ENCODE measurements around the gene SERPINA1.

DNA sequence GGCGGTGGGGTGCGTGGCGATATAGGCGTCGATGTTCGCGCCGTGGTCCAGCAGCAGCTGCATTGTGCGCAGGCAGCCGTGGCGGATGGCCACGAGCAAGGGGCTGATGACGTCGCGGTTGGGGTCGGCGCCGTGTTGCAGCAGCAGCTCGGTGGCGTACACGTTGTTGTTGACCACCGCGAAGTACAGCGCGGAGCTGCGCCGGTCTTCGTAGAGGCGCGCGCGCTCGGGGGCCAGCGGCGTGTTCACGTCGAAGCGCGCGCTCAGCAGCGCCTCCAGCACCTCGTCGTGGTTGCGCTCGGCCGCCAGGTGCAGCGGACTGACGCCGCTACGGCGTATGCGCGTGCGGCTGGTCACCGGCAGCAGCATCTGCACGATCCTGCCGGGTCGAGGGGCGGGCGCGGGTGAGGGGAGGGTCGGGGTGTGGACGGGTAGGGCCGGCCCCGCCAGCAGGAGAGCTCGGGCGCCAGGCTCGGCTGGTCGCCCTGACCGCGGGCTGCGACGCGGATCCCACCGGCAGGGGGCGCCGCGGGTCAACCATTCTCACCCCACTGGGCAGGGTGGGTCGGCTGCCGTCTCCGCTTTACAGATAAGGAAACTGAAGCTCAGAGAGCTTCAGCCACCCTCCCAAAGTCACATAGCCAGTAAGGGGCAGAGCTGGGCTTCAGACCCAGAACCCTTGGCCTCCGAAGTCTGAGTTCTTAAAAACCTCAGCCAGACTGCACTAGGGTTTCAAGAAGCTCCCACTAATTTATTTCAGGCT is 12.3 kb downstream of the FAM181A start:
- PRO-cap, result no peak
- RAMPAGE, long total RNA, 4 experiments, result no peak in any of the 4 experiments

- PRO-cap, result no peak
- RAMPAGE, long total RNA, 4 experiments, result no peak in any of the 4 experiments
Observed at GRCh38 chr14:93969490-93969791, 6.9 kb downstream of the ASB2 start.

DNA sequence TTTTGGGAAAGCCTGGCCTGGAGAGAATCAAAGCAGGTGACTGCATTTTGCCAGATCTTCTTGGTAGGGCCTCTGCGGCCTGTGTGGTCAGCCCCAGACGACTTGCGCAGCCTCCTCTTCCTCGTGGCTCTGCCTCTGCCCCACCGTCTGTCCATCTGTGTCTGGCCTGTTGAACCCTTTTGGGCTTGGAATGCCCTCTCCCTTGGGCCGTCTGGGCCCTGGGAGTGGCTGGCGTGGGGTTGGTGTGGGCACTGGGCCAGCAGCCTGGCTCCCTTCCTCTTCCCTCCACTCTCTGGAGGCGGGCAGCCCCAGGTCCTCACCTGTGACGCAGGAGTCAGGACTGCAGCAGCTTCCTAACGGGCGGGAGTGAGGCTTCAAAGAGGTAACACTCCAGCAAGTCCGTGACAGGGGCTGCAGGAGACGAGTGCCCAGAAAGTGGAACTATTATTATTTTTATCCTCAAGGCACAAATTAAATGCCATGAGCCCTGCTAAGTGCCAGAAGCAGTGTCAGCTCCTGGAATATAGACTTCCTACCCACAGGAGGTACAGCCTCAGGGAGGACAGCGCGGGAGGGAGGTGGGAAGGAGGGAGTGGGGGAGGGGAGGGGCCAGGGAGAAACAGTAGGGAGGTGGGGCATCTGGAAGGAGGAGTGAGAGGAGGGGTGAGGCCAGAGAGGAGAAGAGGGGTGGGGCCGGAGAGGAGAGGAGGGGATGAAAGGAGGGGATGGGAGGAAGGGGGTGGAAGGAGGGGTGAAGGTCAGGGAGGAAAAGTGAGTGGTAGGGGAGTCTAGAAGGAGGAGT is 9.5 kb upstream of the CCDC197 start:
- PRO-cap, result no peak
- RAMPAGE, long total RNA, 4 experiments, result no peak in any of the 4 experiments

DNA sequence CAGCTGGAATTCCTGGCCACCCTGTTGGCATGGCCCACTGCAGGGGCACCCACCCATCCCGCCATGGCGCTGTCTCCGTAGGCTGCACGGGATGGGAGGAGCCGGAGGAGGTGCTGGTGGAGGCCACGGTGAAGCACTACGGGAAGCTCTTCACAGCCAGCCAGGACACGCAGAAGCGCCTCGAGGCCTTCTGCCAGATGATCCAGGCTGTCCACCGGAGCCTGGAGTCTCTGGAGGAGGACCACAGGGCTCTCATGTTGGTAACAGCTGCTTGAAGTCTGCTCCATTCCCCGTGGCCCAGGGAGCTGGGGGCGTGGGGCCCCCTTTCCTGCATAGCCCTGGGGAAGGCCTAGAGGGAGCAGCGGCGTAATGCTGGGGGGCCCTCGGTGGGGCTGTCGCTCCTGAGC is 4.0 kb downstream of the CCDC197 start:
- PRO-cap, result no peak
- RAMPAGE, long total RNA, 4 experiments, result no peak in any of the 4 experiments

DNA sequence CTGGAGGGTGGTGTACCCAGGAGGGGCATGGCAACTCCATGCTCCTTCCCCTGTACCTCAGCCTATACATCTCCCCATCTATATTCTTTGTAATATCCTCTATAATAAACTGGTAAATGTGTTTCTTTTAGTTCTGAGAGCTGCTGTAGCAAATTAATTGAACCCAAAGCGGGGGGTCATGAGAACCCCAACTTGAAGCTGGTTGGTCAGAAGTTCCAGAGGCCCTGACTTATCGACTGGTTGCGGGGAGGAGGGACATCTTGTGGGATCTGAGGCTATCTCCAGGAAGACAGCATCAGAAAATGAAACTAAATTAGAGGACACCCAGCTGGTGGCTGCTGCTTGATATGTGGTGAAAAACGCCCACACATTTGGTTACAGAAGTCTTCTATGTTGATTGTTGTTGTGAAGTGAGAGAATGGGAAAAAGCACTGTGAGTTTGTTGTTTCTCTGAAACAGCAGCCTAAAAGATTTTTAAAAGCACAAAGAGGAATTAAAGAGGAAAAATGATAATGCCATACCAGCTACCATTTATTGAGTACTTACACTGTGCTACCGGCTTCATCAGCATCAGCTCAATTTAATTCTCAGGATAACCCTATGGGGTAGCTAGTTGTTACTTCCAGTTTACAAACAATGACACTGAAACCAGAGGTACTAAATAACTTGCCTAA is 24.4 kb downstream of the DDX24 start:
- PRO-cap, result no peak
- RAMPAGE, long total RNA, 4 experiments, result no peak in any of the 4 experiments

DNA sequence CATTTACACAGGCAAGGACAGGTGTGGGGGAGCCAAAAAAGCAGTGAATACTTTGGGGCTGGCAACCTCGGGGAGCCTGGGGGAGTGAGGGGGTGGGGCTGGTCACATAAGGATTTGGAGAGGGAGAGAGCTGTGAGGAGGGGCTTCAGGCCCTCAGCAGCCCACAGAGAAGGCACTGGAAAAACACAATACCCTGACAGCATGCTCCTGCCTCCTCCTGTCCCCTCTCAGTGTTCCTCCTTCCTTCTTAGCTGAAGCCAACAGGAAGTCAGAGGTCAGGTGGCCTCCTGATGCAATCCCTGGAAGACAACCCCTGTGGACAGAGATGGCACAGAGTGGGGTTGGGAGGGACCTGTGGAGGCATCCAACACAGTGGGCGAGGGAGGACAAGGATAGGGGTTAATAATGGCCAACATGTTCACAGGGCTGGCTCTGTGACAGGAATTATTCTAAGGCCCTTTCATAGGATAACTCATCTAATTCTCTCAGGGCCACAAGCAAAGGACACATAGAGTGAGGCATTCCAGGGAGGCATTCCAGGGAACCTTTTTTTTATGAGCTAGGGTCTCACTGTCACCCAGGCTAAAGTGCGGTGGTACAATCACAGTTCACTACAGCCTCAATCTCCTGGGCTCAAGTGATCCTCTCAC is 15.4 kb upstream of the IFI27L2 start:
- PRO-cap, result no peak
- RAMPAGE, long total RNA, 4 experiments, result no peak in any of the 4 experiments

GRCh38 chr14:94162085-94162301 is 12.1 kb upstream of the PPP4R4 start:
- PRO-cap, result no peak
- RAMPAGE, long total RNA, 4 experiments, result no peak in any of the 4 experiments

- PRO-cap, result no peak
- RAMPAGE, long total RNA, 4 experiments, result no peak in any of the 4 experiments
Observed at GRCh38 chr14:94291280-94291860, 1.7 kb downstream of the SERPINA10 start.

- PRO-cap, result bidirectional peak, plus-strand start at chr14:94388873, minus-strand start at chr14:94388602
- RAMPAGE, long total RNA, 4 experiments, result start-site peak on the plus strand in 1 of 4 experiments, at chr14:94388129-94388137 at its widest, 5 reads per replicate; start-site peak on the minus strand in 4 of 4 experiments, at chr14:94388589-94388794 at its widest, 185 to 31,142 reads per replicate
Observed at GRCh38 chr14:94387886-94389323, at the start of gene SERPINA1. Gene SERPINA1, minus strand, starts transcription at chr14:94388602.

DNA sequence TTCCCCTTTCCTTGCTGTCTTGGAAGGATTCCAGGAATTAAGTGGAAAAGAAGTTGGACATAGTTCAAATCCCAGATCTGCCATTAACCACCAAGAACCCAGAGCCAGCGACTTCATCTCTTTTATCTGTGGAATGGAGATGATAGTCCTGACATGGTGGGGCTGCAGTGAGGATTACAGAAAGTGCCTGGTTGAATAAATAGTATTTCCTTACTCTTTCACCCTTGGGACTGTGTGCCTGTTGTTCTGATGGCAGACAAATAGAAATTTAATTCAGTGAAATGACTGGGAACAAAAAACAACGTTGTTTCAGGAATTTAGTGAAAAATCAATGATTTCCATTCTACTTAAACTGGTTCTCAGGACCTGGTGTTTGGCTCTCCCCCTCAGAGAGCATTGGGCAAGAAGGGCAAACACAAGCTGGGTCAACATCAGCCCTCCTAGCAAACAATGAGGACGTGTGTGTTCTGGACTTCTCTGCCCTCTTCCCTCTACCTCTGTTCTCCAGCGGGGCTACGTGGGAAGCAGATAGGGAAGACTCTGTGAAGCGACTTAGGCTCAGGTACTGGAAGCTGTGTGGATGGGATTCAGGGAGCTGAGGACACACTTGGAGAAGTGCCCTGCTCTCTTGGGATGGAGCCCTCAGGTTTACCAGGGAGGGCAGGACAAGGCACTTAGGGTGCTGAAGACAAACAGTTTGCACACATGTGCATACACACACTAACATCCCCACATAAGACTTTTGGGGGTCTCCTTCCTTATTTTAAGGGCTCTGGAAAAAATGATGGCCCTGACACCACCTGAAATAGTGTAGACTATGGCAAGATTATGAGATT is 7.5 kb upstream of the SERPINA1 start:
- PRO-cap, result no peak
- RAMPAGE, long total RNA, 4 experiments, result no peak in any of the 4 experiments

DNA sequence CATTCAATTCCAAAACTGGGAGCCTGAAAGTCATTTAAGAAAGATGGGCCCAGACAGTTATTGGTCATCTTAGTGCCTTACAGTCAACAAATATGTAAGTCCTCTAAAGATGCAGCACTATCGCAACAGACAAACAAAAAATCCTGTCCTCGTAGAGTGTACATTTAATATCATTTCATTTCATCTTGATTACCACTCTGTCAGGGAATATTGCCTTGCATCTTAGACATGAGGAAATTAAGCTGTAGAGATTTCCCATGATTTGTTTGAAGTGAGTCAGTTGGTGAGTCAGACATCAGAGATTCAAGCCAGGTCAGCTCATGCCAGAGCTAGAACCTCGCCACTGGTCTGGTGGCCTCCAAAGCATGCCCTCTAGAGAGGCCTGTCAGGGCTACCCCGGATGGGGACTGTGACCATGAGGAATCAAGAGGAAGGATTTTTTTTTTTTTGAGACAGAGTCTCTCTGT is 1.6 kb upstream of the SERPINA3 start:
- PRO-cap, result no peak
- RAMPAGE, long total RNA, 4 experiments, result no peak in any of the 4 experiments

DNA sequence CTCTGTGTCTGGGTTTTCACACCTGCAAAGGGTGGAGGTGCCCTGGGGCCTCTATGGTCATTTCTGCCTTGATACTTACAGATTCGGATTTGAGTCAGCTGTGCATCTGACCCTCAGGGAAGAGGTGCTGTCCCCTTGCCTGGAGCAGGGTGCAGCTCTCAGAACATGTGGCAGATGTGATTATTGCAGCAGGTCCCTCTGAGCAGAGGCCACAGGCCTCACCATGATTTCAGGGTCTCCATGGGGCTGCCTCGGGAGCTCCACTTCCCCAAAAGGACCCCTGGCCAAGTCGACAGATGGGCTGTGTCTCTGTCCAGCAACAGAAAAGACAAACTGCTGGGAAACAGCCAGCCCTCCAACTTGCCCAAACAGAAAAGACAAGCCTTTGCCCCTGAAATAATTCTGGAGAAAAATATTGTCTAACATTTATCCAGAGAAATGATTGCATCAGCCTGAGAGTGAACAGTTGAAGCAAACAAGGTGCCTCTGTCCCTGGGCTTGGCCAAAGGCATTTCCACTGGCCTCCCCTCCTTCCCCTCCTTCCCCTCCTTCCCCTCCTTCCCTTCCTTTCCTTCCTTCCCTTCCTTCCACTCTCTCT is 543 bp downstream of the SERPINA3 start:
- PRO-cap, result no peak
- RAMPAGE, long total RNA, 4 experiments, result no peak in any of the 4 experiments

GRCh38 chr14:94614146-94614376 is 1.9 kb downstream of the SERPINA3 start:
- PRO-cap, result no peak
- RAMPAGE, long total RNA, 4 experiments, result no peak in any of the 4 experiments

DNA sequence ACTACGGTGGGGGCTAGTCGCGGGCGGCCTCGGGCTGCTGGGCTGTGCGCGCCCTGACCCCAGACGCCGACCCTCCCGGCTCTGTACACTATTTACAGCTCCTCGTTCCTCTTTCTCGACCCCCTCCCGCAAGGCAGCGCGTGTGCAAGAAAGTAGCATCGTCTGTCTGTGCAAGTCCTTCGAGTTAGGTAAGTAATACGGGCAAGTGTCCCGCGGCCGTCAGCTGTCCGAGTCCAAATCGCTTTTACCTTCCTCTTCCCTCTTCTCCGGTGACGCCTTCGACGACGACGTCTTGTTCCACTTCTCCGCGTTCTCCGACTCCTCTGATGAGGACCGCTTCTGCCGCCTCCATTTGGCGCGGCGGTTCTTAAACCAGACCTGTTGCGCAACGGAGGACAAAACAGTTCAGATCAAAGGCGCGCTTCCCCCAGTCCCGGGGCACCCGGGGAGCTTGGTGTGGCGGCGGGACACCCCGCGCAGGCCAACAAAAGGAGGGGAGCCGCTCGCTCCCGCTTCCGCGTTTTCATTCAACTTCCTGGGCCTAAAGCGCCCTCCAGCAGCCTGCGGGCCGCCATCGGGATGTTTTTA is 1.5 kb downstream of the GSC start:
- PRO-cap, result no peak
- RAMPAGE, long total RNA, 4 experiments, result no peak in any of the 4 experiments

DNA sequence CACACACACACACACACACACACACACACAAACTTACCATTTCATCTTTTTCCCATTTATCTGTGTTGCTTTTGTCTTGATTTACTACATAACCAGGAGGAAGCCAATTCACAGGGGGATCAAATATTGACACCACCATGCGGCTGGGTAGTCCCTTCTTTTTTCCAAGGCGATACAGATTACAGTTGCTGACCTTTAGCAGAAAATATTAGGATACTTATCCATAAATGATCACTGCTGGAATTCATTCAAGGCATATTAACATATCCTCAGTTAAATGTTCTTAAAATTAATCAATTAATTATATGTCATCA is 57.6 kb downstream of the DICER1 start:
- PRO-cap, result no peak
- RAMPAGE, long total RNA, 4 experiments, result start-site peak on the minus strand in 1 of 4 experiments, centred at position 180 of the sequence, 17 reads per replicate

DNA sequence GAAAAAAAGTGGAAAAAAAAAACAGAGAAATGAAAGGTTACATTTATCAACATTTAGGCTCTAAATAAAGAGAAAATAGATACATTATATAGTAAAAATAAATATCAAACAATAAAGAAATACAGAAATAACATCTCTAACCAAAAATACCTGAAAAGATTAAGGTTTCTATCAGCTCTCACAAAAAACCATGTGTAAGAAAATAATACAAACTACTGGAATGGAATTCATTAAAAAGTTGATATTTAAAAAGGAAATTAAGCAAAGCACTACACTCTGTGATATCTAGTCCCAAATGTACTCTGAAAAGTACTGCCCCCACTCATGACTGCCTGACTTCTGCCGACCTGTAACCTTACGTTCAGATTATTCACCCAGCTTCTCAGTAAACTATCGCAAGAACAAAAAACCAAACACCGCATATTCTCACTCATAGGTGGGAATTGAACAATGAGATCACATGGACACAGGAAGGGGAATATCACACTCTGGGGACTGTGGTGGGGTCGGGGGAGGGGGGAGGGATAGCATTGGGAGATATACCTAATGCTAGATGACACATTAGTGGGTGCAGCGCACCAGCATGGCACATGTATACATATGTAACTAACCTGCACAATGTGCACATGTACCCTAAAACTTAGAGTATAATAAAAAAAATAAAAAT is 18.9 kb downstream of the DICER1 start:
- PRO-cap, result no peak
- RAMPAGE, long total RNA, 4 experiments, result no peak in any of the 4 experiments

- PRO-cap, result no peak
- RAMPAGE, long total RNA, 4 experiments, result no peak in any of the 4 experiments
Observed at GRCh38 chr14:95141952-95142623, 15.2 kb downstream of the DICER1 start.

- PRO-cap, result no peak
- RAMPAGE, long total RNA, 4 experiments, result no peak in any of the 4 experiments
Observed at GRCh38 chr14:95183712-95184136, 26.4 kb upstream of the DICER1 start.

- PRO-cap, result no peak
- RAMPAGE, long total RNA, 4 experiments, result no peak in any of the 4 experiments
Observed at GRCh38 chr14:95220512-95221476, 63.5 kb upstream of the DICER1 start.

GRCh38 chr14:95227259-95227802 is 70.0 kb upstream of the DICER1 start:
- PRO-cap, result no peak
- RAMPAGE, long total RNA, 4 experiments, result no peak in any of the 4 experiments